Skin of body (tissue), 2 donors: Measurements from ENCODE around the gene SCNN1G.

- RAMPAGE, long total RNA: no peak
These were observed 10.5 kb upstream of the POLR3E start for GRCh38 chr16:22286643-22287149.

GRCh38 chr16:22337480-22338499 is 36.6 kb downstream of the CDR2 start:
- RAMPAGE, long total RNA: no peak

DNA sequence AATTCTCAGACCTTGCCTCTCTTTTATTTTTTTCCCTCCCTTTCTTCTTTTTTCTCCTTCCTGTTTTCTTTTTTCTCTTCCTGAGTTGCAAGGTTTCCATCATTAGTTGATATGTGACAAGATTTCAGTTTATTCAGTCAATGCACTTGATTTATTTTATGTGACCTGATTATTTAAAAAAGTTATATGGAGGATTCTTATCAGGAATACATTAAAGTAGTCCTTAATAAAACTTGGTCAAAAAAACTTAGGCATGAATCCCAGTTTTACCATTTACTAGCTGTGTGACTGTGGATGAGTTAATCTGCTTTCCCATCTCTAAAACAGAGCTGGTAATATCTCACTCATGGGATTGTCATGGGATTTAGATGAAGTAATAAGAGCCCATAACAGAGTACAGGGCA is 31.6 kb upstream of the CDR2 start:
- RAMPAGE, long total RNA: no peak

DNA sequence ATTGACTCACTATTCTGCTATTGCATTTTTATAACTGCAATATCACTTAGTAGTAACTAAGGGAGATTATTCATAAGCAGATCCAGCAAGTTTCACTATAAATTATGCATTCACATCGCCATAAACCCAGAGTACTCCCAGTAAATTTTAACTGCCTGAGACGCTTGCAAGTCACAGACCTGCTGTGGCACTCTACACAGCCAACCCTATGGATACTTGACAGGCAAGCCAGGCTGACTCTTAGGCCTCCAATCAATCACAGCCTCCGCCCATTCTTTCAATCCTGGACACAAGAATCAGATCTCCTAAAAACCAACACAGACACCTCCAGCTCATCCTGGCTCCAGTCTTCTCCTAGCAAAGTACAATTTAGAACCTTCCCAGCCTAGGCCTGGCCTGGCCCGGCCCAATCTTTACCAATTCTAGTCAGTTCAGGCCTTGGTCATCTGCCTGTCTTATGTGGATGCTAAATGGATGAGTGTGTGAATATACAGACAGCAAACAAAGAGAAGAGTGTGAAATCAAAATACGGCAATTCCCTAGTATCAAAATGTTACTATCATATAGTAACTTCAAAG is 28.1 kb downstream of the USP31 start:
- RAMPAGE, long total RNA: no peak

DNA sequence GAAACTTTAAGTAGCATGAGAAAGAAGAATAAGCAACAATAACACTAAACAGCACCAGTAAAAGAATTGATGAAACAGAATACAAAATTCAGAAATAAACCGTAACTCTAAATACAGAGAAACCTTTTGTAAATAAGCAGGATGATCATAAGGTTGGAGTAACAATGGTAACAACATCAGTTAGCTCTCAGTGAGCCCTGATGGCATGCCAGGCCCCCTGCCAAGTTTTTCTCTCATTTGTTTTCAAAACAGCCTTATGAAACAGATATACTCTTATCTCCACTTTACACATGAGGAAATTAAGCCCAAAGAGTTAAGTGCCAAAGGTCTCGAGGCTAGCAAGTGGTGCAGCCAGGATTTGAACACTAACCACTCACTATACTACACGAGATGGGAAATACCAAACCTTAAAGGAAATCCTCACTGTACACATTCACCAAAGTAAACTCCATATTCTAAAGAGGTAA is 15.0 kb downstream of the USP31 start:
- RAMPAGE, long total RNA: no peak

DNA sequence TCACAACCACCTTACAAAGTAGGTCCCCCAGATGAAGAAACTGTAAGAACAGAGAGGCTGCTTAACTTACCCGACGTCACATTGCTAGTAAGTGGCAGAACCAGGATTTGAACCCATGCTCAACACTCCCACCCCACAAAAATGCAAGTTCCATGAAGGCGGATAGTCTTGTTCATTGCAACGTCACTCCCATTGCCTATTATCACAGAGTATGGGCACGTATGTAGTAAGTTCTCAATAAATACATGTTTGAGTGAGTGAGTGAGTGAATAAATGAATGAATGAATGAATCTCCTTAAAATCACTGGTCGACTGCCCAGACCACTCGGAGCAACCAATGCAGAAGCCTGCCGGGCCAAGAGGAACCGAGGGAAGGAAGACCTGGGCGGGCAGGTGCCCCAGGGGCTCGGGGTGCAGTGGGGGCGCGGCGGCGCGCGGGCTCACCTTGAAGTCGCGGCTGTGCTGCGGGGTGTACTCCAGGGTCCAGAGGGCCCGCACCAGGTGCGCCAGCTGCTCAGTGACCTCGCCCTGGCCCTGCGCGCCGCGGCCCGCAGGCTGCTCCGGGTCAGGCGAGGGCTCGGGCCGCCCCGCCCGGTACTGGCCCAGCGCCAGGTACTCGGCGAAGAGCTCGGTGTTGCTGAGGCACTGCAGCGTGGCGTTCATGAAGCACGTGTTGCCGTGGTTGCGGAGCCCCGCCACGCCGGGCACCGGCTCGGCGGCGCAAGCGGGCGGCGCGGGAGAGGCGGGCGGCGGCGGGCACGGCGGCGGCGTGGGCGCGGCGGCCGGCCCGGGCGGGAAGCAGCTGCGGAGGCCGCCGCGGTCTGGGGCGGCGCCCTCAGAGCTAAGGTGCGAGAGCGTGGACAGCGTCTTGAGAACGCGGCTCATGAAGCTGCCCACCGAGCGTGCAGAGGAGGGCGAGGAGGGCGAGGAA is 793 bp downstream of the USP31 start:
- RAMPAGE, long total RNA: no peak

- RAMPAGE, long total RNA: no peak
These were observed at the start of gene SCNN1G for GRCh38 chr16:23182518-23183000. Gene SCNN1G (plus strand): TSS chr16:23182745.

DNA sequence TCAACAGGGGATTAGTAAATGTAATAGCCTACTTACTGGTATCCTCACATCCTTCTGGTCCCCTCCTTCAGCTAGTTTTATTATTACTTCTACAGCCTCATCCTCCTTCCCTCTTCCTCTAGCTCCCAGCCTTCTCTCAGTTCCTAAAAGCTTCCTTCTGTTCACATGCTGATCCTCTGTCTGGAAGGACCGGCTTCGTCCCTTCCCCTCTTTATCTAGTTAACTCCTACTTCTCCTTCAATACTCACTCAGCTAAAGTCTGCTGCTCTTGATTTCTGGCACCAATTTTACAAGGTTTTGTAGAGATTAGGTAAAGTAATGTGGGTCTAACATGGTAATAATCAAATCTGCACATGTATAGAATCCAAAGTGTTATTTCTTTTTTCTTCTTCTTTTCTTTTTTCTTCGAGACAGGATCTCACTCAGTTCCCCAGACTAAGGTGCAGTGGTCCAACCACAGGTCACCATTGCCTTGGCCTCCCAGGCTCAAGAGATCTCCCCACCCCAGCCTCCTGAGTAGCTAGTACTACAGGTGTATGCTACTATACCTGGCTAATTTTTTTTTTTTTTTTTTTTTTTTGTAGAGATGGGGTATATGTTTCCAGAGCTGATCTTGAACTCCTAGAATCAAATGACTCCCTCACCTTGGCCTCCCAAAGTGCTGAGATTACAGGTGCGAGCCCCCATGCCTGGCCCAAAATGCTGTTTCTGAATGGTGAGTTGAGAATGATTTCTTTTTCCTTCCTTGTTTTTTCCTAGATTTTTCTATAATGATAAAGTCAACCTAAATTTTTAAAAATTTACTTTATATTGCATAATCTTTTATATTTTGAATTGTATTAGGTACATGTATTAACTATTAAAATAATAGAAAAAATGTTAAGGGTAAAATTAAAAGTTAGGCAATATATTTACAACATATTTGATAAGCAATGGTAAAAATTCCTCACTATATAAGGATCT is 32.4 kb downstream of the COG7 start:
- RAMPAGE, long total RNA: no peak

DNA sequence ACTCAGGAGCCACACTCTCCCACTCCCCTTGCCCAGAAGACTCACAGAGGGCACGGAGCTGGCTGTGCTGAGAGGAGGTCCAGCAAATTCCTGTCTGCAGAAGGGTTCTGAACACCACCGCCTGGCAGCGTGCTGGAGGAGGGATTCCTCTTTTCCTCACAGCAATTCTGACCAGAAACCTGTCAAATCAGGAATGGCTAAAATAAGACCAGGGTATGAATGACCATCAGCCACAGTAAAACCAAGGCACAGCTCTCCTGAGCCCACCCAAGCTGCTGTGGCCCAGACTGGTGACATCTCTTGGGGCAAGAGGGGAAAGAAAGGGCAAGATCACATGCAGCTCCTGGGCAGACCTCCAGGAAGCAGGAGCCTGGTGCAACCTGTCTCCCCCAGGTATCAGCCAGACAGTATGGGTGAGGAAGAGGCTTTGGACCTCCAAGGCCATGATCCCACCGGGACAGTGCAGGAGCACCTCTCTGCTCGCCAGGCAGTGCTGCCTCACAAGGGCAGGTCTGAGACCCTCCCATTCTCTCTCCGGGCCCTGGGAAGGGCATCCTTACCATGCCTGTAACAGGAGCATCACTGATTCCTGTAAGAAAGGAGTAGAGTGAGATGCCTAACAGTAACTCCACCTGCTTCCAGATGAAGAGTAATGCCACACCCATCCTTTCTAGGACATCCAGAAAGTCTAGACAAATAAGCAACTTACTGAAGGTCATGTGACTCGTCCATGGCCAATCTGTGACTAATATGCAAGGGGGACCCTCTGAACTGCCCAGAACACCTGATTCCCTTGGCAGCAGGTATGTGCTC is 25.5 kb upstream of the COG7 start:
- RAMPAGE, long total RNA: no peak

DNA sequence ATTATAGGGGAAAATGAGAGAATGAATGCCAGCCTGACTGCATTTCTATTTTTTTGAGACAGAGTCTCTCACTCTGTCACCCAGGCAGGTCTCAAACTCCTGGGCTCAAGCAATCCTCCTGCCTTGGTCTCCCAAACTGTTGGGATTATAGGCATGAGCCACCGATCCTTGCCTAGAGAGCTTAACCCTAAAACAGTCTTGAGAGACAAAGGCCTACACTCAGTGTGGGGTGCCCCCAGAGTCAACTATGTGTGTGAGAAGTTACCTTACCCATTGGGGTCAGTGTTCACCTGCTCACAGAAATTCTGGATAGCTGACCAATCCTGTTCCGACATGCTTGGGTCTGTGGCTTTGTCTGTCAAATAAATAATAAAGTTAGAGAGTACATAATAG is 14.9 kb downstream of the GGA2 start:
- RAMPAGE, long total RNA: no peak

DNA sequence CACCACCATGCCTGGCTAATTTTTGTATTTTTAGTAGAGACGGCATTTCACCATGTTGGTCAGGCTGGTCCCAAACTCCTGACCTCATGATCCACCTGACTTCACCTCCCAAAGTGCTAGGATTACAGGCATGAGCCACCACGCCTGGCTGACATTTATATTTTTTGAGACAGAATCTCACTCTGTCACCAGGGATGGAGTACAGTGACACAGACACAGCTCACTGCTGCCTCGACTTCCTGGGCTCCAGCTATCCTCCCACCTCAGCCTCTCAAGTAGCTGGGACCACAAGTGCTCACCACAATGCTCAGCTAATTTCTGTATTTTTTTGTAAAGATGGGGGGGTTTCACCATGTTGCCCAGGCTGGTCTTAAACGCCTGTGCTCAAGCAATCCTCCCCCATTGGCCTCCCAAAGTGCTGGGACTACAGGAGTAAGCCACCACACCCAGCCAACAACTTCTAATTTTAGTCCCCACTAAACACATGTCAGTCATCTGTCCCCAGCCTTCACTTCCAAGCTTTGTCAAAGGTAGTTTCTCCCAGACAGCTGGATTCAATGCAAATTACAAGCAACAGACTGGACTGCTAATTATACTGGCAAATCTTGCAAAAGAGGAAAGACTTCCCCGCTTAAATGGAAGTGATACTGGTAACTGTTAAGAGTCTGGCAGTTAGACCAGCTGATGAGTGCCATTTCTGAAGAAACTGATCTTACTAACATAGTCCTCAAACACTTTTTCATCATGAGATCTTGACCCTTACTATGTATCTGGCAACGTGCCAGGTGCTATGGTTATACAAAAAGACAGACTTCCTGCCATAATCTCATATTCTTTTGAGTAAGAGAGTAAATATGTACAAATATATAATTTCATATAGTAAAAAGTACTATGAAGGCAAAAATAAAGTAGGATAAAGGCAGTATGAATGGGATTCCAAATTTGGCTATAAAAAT is 8.0 kb upstream of the GGA2 start:
- RAMPAGE, long total RNA: no peak

- RAMPAGE, long total RNA: no peak
These were observed 16.4 kb downstream of the UBFD1 start for GRCh38 chr16:23573801-23574365.

DNA sequence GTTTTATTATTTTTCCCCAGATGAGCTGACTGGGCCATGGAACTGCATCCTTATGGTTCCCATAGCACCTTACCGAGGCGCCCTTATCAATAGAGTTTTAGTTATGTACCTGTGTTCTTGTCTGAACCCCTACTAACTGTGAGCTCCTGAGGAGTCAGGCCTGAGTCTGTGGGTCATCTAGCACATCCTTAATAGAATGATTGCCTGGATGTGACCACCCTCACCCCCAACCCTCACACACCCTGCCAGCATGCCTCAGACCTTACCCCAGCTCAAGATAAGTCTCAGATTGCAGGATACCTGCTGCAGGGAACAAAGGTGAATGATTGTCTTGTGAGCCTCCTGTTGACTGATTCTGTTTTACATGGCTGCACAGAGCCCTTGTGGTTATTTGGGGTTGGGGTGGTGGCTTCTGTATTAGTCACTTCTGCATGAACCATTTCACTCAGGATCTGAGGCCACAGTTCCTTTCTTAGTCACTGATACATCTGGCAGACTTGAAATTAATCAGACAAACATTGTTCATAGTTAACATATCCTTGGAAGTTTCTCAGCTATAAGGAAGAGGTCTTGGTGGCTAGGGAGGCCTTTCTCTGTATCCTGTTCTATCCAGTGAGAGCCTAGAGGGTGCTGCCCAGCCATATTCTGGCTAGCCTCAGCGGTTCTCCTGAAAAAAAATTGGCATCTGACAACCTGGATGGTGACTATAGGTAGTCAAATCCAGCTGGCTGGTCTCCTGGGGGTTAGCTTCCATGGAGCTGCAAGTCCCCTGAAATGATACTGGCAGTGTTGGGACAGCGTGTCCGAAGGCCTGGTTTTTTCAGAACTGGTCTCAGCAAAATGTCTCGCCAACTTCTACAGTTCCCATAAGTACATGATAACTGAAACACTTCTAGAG is 8.6 kb upstream of the PLK1 start:
- RAMPAGE, long total RNA: no peak

- RAMPAGE, long total RNA: no peak
These were observed 957 bp downstream of the PLK1 start for GRCh38 chr16:23679638-23680053.

- RAMPAGE, long total RNA: no peak
These were observed 27.8 kb downstream of the PRKCB start for GRCh38 chr16:23863468-23864125.

DNA sequence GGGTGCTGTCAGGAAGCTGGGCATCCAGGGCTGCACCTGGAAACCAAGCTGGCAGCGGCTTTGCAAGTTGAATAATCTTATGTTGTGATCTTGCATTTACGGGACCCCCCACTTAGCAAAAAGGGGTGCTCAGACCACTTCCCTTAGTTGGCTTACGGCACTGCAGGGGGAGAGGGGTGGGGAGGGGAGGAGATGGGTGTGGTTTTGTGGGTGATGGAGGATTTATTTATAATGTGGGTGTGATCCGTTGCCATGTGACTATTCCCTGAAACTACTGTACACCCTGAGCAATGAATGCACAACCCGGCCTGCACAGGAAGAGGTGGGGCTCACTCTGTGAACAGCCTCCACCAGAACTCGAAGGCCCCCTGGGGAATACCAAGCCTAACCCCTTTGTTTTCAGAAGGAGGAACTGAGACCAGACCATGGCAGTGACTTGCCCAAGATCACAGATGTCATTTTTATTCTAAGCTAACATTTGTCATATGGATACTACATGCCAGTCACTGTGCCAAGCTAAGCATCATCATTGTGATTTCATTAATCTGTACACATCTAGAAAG is 178.4 kb downstream of the PRKCB start:
- RAMPAGE, long total RNA: no peak

DNA sequence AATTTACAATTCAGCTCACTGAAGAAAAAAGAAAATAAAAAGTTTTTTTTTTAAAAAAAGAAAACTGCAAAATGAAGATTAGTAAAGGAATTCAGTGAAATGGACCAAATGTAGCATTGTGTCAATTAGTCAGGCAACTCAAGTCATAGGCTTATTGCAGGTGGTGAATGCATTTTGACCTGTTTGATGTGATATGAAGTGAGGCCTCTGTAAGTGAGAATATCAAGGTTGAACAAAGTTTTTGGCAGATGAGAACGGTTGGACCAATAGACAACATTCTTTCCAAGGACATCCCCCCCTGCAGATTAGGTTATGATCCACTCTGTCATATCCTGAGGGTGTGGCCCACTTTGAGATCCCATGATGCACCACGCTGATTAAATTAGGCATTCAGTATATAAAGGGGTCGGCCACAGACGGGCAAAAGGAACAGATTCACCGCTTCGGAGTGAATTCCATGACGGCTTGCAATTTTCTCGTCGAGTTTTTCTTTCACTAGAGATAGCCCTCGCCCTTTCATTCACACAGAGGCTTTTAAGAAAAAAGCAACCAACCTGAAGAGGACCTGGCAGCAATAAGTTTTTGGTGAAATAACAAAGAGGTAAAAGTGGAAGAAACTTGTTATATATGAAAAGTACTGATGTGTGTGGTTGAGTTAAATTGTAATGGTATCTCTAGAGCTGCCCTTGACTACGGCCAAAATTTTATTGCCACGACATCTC is 1.9 kb upstream of the RBBP6 start:
- RAMPAGE, long total RNA: no peak

GRCh38 chr16:24568701-24569112 is 29.3 kb downstream of the RBBP6 start:
- RAMPAGE, long total RNA: no peak

DNA sequence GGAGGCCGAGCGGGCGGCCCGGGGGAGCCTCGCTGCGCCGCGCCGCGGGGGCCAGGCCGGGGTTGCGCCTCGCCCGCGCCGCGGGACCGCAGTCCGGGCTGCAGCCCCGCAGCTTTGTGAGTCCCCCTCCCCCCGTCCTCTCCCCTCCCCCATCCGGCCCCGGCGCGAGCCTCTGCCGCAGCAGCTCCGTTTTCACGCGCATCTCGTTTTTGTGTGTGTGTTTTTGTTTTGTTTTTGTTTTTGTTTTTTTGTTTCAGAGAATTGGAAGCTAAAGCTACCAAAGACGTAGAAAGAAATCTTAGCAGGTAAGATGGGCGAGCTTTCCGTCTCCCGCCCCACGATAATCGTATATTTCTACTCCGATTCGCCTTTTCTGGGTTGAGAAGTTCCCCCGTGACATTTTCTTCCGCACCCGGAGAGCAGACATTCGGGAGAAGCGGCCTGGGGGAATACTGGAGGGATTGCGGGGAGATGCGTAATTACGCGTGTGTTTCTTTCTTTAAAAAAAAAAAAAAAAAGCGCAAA is 607 bp downstream of the TNRC6A start:
- RAMPAGE, long total RNA: no peak

DNA sequence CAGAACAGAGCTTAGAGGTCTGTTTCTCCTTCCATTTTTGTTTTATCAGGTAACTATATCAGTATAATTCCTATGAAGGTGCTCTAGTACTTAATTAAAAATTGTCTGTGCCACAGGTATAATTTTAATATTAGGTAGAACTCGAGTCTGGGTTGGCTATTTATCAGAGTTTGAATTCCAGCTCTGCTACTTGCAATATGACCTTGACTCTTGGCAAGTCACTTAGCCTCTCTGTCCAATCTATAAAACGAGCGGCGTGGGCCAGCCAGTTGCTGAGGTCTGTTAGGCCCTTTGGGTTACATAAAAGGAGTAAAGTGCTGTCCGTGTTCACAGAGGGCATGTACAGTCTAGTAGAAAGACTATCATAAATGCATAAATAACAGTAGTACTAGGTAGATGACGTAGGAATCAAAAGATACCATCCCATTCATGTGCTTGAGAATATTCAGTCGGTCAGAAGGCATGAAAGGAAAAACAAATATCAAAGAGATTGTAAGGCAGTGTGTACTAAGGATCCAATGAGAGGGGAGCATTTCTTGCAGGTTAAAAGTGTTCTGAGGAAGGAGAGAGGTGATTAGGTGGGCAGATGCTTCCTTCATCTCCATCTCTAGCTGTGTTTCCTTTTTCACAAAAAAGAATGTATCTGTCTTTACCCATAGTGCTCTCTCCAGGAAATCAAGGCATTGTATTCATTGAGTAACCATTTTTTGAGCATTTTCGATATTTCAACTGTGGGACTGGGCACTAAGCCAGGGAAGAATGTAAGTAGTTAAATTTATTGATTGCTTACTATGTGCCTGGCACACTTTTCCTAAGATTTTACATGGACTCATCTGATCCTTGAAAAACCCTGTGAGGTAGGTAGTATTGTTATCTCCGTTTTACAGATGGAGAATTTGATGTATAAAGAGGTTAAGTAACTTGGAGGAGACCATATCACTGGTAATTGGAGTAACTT is 2.5 kb downstream of the TNRC6A start:
- RAMPAGE, long total RNA: no peak